NB4 (cell line): Measurements from ENCODE around the gene LRRTM1.

- RRBS: no CpG with 5 or more reads among the region's 3 CpGs
Measured at GRCh38 chr2:74741483-74741953, 87.5 kb downstream of the SEMA4F start.

GRCh38 chr2:74835417-74835856 lies 1.5 kb downstream of the HK2 start:
- RRBS: under 1% methylated on average over 9 of the region's 21 CpGs

DNA sequence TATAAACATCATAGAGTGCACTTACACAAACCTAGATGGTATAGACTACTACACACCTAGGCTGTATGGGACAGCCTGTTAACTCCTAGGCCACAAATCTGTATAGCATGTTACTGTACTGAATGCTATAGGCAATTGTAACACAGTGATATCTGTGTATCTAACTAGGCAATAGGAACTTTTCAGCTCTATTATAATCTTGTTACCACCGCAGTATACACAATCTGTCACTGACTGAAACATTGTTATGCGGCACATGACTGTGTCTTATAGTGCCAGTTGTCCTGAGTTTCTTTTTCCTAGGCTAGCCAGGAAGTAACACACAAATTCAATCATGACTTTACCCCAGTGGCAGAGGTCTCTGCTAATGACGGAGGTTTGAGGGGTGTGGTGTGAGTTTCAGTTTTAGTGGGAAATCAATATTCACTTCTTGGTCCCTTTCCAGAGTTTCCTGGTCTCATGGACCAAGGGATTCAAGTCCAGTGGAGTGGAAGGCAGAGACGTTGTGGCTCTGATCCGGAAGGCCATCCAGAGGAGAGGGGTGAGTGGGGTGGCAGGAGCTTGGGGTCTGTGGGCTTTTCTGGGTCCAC lies 39.0 kb downstream of the HK2 start:
- RRBS: no CpG with 5 or more reads among the region's 5 CpGs

- RRBS: no CpG with 5 or more reads among the region's 5 CpGs
Measured at GRCh38 chr2:75416456-75417355, 144.0 kb downstream of the EVA1A start.

DNA sequence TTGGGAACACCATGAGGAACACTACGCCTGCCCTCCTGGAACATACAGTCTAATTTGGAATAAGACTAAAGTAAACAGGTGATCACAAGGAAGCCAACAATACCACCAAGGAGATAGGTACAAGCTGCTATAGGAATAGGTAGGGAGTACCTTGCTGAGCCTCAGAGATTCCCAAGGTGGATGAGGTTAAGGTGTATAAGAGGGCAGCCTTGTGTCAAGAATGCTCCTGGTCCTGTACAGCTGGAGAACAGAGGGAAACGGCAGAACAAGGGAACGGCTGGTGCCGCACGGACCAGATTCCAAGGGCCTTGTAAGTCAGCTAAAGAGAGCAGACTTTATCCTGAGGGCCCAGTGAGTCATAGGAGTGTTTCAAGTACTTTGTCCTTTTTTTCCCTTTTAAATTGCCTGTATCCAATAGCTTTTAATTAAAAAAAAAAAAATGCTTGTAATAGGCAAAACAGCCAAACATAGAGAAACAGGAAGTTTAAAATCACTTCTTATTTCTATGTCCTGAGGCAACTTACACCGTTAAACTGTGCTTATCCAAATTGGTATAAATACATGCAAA lies 41.9 kb upstream of the EVA1A start:
- RRBS: no CpG with 5 or more reads among the region's 6 CpGs

DNA sequence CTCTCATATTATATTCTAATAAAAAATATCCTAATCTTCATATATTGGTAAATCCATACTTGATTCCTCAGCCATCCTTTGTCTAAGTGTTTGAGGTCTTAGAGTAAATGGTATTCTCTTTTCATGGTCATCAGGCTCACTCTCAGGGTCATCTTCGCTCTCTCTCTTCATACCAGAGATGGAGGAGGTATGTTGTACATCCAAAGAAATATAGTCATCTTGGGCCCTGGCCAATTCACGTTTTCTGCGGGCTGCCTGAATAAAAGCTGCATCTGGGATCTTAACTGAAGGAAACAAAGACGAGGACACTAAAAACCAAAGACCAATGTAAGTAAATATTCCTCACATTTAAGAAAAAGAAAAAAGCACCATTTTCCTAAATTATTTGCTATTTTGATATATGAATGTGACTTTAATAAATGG lies 8.6 kb downstream of the GCFC2 start:
- RRBS: no CpG with 5 or more reads among the region's 4 CpGs

DNA sequence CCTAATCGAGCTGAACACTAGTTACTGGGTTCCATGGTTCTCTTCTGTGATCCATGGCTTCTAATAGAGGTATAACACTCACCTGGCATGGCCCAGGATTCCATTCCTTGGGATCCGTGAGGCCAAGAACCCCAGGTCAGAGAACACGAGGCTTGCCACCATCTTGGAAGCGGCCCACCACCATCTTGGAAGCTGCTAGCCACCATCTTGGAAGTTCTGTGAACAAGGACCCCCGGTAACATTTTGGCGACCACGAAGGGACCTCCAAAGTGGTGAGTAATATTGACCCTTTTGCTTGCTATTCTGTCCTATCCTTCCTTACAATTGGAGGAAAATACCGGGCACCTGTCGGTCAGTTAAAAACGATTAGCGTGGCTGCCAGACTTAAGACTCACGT lies 161.5 kb upstream of the GCFC2 start:
- RRBS: no CpG with 5 or more reads among the region's 12 CpGs

DNA sequence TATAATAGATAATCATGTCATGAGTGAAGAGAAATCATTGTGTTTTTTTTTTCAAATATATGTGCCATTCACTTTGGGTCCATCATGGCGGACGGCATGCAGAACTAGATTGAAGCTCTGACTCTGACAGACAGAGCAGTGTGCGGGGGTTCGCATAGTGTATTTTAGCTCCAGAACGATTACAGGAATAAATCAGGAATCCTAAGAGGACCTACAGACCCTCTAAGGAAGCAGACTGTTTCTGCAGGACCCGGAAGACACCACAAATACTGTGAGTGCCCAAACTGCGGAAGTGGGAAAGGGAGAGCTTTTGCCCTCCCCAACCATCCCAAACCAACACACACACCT lies 484.4 kb upstream of the REG3G start:
- RRBS: no CpG with 5 or more reads among the region's 7 CpGs

DNA sequence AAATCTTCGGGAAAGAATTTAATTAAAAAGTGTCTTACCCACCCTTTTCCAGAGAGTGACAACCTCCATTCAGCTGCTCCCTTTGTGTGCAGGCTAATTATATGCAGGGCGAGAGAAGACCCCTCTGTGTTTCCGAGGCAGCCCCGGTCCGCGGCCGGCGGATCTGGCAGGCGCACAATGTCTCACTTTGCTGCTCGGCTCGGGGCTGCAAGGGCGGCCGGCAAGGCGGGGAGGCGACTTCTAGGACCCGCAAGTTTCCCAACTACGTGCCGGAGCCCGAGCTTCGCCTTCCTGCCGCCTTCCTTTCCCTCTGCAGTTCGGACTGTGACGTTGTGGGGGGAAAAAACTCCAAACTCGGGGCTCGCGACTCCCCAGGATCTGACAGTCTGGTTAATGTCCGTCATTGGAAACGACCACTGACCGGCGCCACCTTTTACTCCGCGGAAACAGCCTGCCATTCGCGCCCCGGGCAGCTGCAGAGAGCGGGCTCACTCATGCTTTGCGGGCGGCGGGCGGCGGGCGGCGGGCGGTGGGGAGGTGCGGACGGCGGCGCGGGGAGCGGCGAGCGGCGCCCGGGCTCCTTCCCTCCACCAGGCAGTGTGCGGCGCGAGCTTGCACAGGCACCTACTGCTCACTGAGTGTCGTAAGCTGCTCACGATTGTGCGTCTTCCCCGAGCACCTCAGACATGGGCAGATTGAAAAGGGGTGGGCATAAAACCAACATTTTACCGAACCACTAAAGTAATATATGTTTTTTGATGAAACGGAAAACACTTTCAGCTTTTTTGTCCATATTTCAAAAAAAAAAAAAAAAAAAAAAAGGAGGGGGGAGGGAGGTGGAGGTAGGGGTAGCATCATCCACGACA lies at the start of gene LRRTM1:
Gene LRRTM1, minus strand, starts transcription at position 643 of the 866 bp plus-strand sequence.
- RRBS: 84% methylated on average over 17 of the region's 64 CpGs

- RRBS: no CpG with 5 or more reads among the region's 2 CpGs
Measured at GRCh38 chr2:84053006-84053351, 406.1 kb downstream of the SUCLG1 start.

DNA sequence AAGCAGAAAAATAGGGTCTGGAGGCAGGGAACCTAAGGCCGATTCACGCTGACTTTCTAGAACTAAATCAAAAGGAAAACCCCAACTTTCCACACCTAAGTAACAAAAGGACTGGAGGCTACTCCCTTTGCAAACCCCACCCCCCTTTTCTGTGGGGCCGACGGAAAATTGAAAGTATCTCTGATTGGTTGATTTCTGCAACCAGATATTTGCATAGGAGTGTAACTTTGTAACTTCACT lies 19.2 kb downstream of the TMSB10 start:
- RRBS: no CpG with 5 or more reads among the region's 4 CpGs

- RRBS: no CpG with 5 or more reads among the region's 14 CpGs
Measured at GRCh38 chr2:84986650-84987833, 16.1 kb downstream of the KCMF1 start.

DNA sequence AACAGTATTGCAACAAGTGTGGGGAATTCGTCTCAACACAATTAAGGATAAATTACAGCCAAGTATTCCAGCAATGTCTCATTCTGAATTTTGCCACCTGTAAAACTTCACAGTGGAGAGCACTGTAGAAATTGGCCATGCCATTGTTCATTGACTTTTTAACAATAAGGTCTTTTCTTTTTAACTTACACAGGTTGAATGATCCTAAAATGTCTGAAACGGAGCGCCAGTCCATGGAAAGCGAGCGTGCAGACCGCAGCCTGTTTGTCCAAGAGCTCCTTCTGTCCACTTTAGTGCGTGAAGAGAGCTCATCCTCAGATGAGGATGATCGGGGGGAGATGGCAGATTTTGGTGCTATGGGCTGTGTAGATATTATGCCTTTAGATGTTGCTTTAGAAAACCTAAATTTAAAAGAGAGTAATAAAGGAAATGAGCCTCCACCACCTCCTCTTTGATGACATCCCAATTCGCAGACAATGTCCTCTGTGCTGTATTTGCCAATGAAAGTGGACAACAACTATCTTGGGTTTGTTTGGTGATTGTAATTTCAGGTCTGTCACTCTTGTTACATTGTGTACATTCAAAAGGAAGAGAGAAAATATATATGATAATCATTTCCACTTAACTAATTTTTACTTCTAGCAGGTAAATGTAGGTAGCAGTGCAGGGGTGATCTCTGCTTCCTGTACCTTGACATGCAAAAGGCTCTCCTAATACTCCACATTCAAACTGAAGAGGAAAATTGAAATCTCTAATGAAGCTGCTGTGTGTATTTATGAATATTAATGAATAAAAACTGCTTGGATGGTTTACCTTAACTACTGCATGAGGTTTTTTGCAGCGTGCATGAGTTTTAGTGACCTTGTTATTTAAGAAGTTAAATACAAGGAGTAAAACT lies 80.0 kb upstream of the TCF7L1 start:
- RRBS: no CpG with 5 or more reads among the region's 10 CpGs

GRCh38 chr2:85053853-85054306 lies 79.3 kb upstream of the TCF7L1 start:
- RRBS: no CpG with 5 or more reads among the region's 6 CpGs

- RRBS: no CpG with 5 or more reads among the region's 6 CpGs
Measured at GRCh38 chr2:85265226-85265623, 62.6 kb downstream of the TGOLN2 start.

DNA sequence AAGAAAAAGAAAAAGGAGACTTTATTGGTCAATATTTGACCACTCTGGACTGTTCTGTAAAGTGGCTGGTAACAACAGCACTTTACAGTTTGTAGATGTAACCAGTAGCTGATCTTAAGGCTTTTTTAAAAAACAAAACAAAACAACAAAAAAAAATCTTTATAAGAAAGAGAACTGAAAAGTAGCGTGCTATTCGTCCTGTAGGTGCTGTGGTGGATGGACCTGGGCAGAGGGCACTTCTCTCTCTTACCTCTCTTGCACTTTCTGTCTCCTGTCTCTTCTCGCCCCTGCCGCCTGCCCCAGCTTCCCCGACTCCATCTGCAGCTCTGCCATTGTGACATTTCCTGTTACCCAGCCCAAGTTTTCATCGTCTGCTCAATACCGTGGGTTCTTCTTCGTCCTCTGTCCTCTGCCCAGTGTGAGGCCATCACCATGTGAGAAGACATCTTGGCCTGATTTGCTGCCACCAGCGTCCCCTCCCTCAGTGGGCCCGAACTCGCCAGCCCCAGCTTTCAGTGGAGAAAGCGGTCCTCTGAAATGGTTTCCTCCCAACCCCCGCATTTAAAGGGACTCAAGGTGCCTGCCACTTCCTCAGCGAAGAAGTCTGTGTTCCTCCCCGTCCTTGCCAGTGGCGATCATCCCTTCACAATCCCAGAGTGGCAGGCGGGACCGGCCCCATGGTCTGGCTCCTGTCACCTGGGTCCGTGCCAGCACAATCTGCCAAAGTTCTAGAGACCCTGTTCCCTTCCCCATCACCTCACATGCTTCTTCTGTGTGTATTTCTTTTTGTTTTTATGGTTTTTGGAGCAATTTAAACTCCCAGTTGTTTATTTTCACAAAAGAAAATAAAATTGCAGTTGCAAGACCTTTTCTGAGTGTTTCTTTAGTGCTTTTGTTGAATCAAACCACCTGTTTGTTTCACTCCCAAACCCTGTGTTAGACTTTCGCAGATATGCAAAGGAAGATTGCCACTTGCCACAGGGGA lies 18.0 kb downstream of the TGOLN2 start:
- RRBS: no CpG with 5 or more reads among the region's 20 CpGs

GRCh38 chr2:85315838-85316348 lies 11.9 kb downstream of the TGOLN2 start:
- RRBS: no CpG with 5 or more reads among the region's 6 CpGs

GRCh38 chr2:85318113-85318677 lies 9.6 kb downstream of the TGOLN2 start:
- RRBS: no CpG with 5 or more reads among the region's 6 CpGs

DNA sequence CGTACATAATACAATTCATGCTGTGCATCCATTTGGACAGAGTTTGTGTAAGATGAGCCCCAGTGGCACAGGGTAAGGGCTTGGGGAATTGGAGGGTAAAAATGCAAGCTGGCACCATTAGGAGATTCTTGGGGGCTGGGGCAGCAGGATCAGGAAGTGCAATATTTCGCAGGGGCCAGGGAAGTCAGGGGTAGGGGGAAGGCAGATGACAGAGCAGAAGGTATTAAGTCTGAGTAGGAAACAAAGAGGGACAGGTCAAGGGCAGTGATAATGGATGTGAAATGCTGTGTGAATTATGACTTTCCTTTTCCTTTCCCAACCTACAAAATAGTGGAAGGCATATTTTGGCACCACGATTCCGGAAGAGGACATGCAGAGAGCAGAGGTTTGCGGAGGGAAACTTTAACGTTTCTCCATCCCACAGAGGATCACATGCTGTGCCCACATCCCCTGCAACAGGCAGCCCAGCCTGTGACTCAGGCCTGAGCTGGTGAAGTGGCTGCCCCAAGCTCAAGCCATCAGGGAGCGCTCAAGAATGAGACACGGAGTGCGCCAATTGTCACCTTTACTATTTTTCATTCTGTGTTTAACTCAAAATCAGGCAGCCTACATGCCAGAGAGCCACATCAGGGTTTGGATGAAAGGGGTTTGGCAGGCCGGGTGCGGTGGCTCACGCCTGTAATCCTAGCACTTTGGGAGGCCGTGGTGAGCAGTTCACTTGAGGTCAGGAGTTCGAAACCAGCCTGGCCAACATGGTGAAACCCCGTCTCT lies 4.6 kb downstream of the CAPG start:
- RRBS: no CpG with 5 or more reads among the region's 15 CpGs

GRCh38 chr2:85445403-85446771 lies 27.4 kb downstream of the SH2D6 start:
- RRBS: no CpG with 5 or more reads among the region's 11 CpGs